Ileum (tissue), 1 donor: ENCODE results near the genes FGFBP1 and TAPT1.

DNA sequence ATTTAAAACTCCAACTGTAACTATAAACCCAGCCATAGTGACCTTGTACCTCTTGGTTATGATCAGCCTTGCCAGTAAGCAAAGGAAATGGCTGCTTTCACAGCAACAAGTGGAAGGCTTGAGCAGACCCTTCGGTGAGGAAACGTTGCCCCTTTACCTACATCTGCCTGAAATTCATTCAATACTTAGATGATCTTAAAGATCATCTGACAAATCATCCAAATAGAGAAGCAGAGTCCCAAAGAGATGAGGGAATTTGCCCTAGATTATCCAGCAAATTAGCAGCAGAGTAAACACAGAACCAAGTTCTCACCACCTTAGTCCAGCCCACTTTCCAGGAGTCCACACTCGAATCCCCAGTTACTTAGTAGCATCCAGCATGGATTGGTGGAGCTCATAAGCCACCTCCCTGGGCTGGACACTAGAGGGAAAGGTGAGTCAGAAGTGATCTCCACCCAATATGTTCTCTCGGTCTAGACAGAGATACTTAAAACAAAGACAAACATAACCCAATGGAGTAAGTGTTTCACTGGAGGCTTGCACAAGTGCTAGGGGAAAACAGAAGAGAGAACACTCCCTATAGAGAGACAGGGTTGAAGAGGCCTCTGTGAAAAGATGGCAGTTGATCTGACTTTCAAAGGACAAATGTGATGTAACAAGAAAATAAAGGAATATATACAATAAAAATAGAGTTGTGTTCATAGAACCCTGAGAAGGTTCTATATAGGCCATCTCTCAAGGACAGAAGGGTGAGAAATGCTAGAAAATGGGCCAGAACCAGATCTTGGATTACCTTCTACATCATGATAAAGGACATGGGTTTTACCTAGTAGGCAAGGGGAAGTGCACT, 105.1 kb upstream of the CPEB2 start:
- PRO-cap, result no peak

- PRO-cap, result bidirectional peak, plus-strand start at chr4:15002680, minus-strand start at chr4:15002663; bidirectional peak, plus-strand start at chr4:15003203, minus-strand start at chr4:15003065
Measured at GRCh38 chr4:15002630-15003303, 486 bp downstream of the CPEB2 start.

DNA sequence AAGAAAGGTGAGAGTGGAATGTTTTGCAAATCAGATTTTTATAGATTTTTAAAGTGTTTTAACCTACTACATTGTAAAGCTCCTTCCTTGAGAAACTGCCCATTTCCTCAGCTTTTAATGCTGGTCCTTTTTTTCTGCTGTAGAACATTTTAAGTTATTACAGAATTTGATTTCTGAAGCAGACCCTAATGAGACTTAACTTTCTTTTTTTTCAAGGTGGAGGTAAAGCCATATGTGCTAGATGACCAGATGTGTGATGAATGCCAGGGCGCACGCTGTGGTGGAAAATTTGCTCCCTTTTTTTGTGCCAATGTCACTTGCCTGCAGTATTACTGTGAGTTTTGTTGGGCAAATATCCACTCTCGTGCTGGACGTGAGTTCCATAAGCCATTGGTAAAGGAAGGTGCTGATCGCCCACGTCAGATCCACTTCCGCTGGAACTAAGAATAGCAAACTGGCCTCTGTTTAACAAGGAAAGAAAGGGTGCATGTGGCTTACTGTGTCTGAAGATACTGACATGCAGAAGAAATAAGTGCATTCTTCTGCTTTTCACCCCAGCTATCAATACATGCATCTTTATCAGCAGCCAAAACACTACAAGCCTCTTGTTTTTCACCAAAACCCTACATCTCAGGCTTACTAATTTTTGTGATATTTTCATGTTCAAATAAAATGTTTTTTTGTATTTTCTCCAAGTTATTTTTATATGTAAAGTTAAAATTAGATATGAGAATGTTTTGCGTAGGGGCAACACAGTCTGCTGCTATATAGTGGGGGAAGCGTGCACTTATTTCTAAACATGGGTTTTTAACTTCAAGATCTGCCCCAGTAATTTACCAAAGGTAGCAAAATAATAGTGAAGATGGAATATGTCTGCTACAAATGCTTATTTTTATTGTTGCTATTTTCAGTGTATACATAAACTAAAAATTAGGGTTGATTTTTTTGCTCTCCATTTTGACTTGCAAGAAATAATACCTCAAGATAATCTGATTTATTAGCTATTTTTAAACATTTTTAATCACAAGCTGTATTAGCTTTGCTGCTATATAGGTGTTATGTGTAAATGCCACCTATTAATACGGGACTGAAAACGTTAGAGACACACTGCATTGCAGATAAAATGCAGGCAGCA, 64.0 kb downstream of the CPEB2 start:
- PRO-cap, result no peak

DNA sequence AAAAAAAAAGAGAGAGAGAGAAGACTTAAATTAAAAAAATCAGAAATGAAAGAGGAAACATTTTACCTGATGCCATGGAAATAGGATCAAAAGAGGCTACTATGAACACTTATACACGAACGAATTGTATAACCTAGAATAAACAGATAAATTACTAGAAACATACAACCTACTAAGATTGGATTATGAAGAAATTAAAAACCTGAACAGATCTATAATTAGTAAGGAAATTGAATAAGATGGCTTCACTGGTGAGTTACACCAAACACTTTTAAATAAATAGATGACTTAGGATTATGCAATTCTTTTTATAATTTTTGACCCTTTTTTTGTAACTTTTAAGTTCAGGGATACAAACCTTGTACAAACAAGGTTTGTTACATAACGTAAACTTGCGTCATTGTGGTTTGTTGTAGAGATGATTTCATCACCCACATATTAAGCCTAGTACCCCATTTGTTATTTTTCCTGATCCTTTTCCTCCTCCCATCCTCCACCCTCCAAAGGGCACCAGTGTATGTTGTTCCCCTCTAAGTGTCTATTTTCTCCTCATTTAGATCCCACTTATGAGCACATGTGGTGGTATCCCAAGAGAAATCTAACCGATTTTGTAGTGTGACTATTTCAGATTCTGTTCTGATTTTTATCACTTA, 75.6 kb downstream of the CPEB2 start:
- PRO-cap, result no peak

DNA sequence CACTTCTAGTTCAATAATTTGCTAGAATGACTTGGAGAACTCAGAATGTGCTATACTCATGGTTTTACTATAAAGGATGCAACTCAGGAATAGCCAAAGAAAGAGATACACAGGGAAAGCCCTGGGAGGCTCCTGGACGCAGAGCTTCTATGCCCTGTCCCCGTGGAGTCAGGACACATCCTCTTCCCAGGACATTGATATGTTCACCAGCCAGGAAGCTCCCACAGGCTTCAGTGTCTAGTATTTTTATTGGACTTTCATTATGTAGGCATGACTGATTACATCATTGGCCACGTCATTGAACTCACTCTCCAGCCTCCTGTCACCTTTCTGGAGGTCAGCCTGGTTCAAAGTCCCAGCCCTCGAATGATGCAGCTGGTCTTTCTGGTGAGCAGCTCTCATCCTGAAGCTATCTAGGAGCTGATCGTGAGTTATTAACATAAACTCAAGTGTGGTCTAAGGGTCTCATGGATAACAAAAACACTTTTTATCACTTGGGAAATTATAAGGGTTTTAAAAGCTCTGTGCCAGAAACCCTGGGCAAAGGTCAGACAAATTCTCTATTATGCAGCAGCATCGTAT, 104.1 kb downstream of the CPEB2 start:
- PRO-cap, result no peak

DNA sequence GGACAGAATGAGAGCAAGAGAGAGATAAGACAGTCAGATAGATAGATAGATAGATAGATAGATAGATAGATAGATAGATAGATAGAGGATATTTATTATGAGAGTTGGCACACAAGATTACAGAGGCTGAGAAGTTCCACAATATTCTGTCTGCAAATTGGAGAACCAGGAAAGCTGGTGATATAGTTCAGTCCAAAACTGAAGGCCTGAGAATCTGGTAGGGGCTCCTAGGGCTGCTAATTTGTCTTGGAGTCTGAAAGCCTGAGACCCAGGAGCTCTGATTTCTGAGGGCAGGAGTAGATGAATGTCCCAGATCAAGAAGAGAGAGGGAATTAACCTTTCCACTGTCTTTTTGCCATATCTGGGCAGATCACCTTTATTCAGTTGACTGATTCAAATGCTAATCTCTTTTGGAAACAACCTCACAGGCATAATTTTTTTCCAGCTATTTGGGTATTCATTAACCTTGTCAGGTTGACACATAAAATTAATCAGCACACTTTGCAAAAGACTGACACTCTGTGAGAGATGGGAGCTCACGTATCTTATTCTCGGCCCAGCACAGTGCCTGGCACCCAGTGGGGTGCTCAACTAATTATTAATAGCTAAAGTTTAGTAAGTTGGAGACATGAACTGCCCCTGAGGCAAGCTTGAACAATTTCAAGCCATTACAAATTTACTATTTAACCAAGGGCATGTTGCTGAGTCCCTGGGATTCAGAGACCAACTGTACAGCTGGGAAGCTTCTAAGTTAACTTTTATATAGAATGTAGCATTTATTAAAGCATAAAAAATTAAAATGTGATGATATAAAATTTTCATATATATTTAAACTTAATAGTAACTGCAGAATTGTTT, 114.3 kb downstream of the CPEB2 start:
- PRO-cap, result no peak

DNA sequence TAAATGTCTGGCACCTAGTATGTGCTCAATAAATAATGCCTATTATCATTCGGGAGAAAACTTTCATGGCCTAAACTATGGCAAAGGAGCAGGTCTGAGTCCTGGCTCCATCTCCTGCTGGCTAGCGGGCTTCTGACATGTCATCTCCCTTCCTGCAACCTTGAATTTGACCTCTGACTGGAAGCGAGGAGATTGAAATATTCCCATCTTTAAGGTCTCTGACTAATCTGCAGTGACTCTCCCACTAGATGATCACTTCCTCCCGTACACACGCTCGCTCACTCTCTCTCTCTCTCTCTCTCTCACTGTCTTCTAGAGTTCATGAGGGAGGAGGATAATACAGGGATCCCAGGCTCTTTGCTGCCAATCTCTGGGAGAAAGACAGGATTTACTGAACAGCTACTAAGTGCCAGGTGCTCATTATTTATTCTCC, 193.8 kb upstream of the C1QTNF7 start:
- PRO-cap, result no peak

DNA sequence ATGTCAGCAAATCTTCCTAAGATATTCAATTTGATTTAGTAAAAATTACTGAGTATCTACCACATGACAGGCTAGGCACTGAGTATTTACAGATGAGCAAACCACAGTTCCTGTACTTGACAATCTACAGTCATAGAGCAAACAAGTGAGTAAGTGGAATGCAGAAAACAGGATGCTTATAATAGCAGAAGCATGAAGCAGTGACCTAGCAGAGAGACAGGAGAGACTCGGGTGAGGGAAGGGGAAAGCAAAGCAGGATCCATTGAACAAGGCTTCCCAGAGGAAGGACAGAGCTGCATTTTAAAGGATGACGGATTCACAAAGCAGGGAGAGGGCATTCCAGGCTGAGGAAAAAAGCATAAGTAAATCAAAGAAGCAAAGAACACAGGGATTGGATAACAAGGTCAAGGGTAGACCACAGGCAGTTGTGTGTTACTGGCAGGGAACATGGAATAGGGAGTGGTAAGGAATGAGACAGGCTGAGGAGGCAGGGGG, 124.7 kb upstream of the C1QTNF7 start:
- PRO-cap, result no peak

DNA sequence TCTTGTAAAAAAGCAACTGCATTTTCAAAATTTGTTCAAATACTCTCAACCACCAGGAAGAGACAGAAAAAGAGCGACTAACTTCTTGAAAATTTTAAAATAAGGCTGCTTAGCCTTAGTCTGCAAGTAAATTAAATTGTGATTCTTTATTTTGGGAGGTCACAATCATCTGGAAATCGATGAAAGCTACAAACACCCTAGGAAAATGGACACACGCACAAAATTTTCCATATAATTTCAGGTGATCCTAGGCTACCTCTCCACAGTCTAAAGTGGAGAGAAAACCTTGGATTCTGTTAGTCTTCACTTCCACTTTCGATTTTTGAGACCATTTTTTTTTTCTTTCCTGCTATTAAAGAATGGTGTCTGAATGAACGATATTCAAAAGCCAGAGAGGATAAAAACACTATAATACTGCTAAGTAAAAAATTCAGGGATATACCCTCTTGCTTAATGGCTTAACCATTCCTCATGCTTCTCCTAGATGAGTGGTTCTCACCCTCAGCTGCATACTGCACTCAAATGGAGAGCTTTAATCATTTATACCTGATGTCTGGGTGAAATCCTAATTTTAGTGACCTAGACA, 1.8 kb downstream of the FBXL5 start:
- PRO-cap, result no peak

GRCh38 chr4:15659663-15660428, 4.7 kb upstream of the FBXL5 start:
- PRO-cap, result no peak

- PRO-cap, result no peak
Measured at GRCh38 chr4:15682389-15682612, 674 bp downstream of the FAM200B start.

DNA sequence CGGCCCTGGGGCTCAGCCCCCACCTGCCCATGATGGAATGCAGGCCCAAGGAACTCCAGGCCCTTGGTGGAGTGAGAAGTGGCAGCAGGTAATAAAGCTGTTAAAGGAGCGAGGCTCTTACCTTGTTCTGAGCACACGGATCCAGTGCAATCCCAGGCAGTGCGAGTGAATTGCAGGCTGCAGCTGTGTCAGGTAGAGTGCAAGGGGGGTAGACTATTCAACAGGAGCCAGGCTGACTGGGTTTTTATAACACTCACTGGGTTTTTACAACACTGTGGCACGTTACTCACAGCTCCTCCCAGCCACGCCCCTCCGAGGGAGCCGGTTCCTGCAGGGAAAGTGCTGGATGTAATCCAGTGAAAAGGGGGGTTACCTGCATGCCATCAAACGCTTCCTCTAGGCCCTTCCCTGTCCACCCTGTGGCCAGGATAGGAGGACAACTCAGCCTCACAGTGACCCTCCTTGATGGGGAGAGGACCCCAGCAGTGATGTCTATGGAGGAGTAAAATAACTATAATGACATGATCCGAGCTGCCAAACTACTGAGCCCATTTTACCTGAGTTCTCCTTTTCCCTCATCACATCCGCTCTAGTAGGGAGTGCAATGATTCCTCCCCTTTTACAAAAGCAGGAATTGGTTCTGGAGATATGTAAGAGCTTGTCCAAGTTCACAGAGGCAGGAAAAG, at the start of gene FGFBP1:
TSS of gene FGFBP1 (minus strand) at position 611 of the 686 bp plus-strand sequence.
- PRO-cap, result no peak

DNA sequence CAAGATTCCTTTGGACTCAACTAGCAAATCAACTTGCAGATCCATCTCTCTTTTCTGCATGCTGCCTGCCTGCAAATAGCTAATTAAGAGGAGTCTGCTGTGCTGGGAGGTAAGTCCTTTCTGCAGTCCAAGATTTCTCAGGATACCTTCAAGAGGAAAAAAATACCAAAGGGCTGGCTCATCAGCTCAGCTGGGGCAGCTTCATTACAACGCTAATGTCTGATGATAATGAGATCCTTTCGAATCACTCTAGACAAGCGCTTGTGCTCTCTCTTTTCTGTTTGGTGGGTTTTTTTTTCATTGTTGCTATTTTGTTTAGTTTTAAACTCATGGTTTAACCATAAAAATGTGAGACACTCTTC, 50.9 kb downstream of the PROM1 start:
- PRO-cap, result no peak

- PRO-cap, result no peak
Measured at GRCh38 chr4:16123137-16123949, 39.5 kb upstream of the PROM1 start.

DNA sequence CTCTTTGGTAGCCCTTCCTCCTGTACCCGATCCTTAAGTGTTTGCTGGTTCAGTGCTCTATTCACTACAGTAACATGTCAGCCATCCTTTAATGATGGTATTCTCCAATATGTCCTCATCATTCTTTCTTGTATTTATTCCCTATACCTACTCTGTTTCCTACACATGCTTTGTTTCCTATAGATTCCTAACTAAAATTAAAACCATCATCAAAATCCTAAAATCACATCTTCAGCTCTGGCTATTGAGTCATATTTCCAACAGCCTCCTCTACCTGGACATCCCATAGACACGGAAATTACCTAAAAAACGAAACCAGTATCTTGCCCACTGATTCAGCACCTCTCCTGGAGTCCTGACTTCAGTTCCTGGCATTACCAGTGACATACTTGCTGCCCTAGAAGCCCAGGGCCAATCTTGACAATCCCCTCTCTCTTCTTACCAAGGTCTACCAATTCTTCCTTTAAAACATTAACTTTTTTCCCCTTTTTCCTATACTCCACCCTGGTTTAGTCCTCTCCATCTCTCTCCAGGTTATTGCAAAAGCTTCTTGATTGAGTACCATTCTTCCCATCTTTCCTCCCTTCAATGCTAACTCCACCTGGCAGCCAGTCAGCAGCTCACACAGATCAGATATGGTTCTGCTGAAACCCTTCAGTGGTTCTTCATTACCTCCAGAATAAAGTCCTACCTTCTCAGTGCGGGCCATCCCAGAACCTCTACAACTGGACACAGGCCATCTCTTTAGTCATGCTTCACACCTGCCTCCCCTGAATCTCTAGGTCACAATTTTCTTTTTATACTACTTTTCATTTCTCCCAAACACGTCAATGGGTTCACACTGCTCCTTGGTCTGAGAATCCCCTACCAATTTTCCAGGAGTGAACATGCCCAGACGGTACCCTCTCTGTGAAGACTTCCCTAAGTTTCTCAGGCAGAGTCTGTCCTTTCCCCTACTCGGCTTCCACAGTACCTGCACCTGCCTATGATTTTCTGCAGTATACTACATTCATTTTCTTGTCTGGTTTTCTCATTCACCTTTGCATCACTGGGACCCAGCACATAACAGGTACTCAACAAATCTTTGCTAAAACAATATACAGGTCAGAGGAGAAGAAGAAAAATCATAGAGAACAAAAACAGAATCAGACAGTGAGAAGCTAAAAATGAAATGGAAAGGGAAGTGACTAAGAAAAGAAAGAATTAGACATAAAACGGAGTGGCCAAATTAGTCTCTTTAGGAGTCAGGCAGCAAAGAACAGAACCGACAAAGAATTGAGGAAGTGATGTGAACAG, 9.6 kb downstream of the TAPT1 start:
- PRO-cap, result no peak

- PRO-cap, result bidirectional peak, plus-strand start at chr4:16226603, minus-strand start at chr4:16226502; bidirectional peak, plus-strand start at chr4:16227216, minus-strand start at chr4:16227261
Measured at GRCh38 chr4:16226376-16227443, at the start of gene TAPT1. TAPT1 (minus strand) TSS chr4:16226471.

DNA sequence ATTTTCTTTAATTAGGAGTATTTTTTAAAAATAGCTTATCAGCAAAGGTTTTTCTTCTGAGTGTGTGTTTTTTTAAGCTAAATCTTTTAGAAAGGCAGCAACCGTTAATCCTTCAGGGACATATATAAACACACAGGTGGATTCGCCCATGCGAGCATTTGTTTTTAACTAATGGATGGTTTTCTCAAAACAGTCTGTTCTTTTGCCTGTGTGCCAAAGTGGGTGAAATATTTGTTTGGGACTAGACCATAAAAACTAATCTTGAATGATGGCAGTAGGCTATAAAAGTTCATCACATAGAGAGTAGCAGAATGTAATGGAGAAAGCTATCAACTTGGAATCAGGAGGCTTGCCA, 7.3 kb upstream of the TAPT1 start:
- PRO-cap, result no peak

- PRO-cap, result no peak
Measured at GRCh38 chr4:16235839-16236854, 9.9 kb upstream of the TAPT1 start.

GRCh38 chr4:16668495-16669568, 229.6 kb downstream of the LDB2 start:
- PRO-cap, result no peak

DNA sequence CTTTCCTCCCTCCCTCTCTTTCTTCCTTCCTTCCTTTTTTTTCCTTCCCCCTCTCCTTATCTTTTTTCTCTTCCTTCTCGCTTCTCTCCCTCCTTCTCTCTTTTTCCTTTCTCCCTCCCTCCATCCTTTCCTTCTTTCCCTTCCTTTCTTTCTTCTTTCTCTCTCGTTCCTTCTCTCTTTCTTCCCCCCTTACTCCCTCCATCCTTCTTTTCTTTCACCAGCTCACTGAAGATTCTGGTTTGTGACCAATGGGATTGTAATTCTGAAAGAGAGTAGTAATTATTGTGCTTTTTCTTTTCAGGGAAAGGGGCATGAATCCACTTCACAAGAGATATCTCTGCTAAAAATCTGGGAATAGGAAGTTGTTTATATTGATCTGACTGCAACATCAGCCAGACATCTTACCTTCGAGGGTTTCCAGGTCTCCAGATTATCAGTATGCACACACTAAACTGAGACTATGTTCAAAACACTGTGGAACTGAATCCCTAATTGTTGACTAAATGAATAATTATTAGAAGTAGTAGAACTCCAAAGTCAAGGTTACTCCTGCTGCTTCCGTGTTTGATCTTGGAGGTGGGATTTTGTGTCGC, 225.5 kb downstream of the LDB2 start:
- PRO-cap, result no peak